SK-MEL-5 (cell line): ENCODE measurements around a stretch of chr21.

DNA sequence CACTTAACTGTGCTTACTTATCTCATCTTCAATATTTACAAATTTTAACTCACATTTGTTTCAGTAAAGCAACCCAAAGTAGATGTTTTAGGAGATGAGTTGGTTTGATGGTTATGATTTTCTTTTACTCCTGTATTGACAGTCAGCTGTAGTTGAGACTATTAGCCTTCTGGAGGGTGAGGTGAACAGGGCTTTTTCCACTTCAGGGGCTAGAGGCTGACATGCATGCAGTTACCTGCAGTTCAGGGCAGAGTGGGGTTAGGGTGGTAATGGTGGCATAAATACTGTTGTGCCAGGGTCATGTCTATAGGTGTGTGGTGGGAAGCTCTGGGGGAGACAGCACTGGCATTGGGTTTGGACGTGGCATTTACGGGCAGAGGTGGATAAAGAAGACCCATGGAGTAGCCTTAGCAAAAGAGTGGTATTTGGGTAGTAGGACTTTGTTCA, 42.1 kb downstream of the DYRK1A start:
RAMPAGE:
- cytosol, long total RNA, result no peak
- long total RNA, result no peak
- nucleus, long total RNA, result no peak

RAMPAGE:
- cytosol, long total RNA, result no peak
- long total RNA, result no peak
- nucleus, long total RNA, result no peak
Measured at GRCh38 chr21:37443983-37444633, 77.5 kb downstream of the DYRK1A start.

DNA sequence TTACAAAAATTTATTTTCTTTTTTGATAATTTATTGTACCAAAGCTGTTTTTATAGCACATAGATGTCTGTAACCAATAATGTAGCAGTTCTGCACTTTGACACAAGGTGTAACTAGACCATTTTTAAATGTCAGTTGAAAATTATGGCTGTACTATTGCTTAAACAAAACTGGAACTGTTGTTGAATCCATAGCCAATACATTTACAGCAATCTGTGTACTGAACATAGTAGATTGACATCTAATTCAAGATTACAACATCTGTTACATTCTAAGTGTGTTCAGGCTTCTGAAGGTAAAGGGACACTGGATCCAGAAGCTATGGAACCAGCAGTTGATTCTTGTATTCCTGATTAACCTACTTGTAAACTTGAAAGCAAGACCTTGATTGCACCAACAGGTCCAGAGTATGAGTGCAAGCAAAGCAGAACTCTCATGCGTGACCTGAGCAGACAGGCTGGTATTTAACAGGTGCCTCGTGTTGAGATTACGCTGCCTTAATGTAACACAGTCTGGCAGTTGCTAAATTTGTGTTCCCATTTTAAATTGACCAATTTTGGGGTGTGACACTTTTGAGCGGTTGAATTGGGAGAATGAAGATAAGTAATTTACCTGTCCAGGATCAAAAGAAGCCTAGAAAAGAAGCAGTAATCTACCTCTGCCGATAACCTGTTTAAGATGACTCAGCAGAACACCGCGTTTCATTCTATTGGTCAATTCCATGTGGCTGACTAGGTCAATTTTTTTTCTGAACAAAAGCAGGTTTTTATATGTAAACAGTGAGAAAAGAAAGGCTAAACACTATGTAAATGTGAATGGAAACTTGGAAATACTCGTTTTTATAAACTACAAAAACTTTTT, 147.4 kb downstream of the DYRK1A start:
RAMPAGE:
- cytosol, long total RNA, result no peak
- long total RNA, result no peak
- nucleus, long total RNA, result no peak

RAMPAGE:
- cytosol, long total RNA, result no peak
- long total RNA, result no peak
- nucleus, long total RNA, result no peak
Measured at GRCh38 chr21:37555632-37556403, 189.2 kb downstream of the DYRK1A start.

GRCh38 chr21:37565702-37566405, 199.3 kb downstream of the DYRK1A start:
RAMPAGE:
- cytosol, long total RNA, result no peak
- long total RNA, result no peak
- nucleus, long total RNA, result no peak

GRCh38 chr21:37658605-37659587, 257.4 kb downstream of the KCNJ6 start:
RAMPAGE:
- cytosol, long total RNA, result no peak
- long total RNA, result no peak
- nucleus, long total RNA, result no peak

RAMPAGE:
- cytosol, long total RNA, result no peak
- long total RNA, result no peak
- nucleus, long total RNA, result no peak
Measured at GRCh38 chr21:38240949-38241679, 15.7 kb upstream of the KCNJ15 start.

DNA sequence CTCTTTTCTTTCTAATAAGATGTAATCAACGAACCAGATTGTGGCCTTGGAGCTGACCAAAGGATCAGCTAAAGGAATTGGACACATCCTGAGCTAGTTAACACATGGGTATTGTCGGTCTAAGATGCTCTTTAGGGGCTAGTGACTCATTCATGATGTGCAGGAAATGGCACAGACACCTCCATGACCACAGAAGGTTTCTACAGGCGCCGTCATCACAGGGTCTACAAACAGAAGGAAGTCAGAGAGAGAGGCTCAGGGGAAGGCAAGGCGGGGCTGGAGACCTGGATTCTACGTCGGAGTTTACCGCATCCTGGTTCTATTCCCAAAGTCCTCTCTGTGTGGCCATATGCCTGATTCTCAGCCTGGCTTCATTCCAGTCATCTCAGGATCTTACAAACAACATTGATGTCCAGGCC, 11.9 kb upstream of the KCNJ15 start:
RAMPAGE:
- cytosol, long total RNA, result no peak
- long total RNA, result no peak
- nucleus, long total RNA, result no peak

GRCh38 chr21:38323598-38324140, 66.9 kb downstream of the KCNJ15 start:
RAMPAGE:
- cytosol, long total RNA, result no peak
- long total RNA, result no peak
- nucleus, long total RNA, result no peak

DNA sequence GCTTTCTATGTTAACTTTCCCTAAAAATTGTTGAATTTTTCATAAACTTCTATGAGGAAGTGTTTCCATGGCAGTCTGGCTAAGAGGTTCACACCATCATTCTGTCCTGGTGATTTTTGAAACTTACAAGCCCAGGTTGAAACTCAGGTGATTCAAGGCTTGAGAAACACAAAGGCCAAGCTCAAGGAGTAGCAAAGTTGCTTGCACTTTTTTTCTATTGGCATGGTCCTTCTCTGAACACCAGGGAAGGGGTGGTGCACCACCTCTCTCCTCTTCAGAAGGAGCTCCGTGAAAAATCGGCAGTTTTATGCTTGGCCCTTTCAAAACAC, 43.1 kb downstream of the ERG start:
RAMPAGE:
- cytosol, long total RNA, result no peak
- long total RNA, result no peak
- nucleus, long total RNA, result no peak

GRCh38 chr21:38499146-38499712, 952 bp upstream of the ERG start:
RAMPAGE:
- cytosol, long total RNA, result no peak
- long total RNA, result no peak
- nucleus, long total RNA, result no peak

DNA sequence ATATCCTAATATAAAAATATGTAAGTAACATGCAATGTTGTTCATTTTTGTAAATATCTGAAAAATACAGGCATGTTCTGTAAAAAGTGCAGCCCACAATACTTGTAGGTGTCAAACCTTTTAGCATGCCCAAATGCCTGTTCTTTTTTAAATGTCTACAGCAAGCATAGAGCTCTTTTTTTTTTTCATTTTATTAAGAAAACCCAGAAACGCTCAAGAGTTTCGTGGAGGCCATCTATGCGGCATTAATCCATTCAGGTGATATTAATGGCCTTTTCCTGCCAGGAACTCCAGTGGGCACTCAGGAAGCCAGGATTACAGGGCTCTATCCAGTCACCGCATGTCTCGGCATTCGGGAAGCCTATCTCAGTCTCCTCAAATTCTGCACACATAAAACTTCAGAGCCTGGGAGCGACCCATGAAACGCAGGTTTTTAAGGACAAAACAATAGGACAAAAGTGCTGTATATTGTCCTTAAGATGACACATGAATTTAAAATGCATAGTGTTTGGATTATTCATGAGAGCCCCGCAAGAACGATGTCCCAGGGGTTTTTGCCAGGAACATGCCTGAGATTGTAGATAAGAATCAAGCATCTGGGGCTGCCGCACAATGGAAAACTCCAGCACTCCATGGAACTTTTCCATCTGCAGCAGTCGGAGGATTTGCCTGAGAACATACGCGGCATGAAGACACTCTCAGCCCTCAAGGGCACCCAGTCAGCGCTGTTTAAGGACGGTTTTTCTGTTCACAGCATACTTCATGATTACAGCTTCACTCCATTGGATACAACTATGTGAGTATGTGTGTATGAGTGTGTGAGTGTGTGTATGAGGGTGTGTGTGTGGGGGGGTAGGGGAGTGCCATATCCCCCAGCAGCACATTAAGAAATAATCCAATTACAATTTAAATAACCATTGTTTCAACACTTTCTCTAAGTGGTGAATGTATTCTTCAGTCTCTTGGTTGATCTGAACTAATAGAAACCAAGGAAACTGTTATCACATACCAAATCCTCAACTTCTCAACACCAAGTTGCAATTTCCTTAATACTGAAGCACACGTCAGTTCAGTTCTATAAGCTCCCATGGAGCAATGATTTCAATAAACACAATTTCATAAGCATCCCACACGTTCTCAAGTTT, 5.3 kb upstream of the ERG start:
RAMPAGE:
- cytosol, long total RNA, result no peak
- long total RNA, result no peak
- nucleus, long total RNA, result no peak

RAMPAGE:
- cytosol, long total RNA, result no peak
- long total RNA, result no peak
- nucleus, long total RNA, result no peak
Measured at GRCh38 chr21:38661595-38662139, 144.1 kb upstream of the ETS2 start.

DNA sequence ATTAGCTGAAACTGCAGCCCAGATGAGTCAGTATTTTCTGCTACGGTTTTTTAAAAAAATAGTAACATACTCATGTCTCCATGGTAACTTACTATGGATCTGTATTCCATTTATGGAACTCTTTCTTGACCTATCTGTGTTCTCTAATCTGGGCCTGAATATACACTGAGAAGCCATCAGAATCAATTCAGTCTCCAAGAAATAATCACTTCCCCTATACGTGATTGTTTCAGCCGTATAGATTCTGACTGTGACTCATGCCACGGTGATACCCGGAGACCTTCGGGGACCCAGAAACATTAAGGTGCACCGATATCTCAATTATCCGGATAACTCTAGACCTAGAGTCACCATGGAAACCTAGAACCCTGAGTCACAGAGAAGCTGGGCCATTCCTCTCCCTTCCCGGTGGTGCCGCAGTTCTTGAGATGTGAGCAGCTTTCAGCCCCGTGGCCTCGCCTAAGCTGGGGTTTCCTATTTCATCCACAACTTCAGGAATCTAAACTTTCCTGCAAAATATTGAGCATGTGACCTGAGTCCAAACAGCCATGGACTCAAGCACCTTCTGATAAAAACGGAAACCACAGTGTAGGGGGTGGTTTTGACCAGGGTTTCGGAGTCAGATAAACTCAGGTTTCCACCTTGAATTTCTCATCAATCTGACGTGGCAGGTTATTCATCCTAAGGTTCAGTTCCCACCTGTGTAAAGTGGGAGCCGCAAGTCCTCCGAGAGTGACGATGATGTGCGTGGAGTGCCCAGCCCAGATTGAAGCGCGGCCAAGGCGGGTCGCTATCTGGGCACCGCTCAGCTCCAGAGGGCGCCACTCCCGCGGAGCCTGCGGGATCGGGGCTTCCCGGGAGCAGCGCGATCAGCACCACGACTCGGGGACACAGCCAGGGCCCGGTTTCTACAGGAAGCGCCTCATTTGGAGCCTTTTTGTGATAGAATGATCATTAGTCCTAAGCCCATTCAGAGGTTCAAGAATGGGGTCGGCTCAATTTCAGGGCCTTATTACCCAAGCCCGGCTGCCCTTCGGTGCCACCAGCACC, 1.0 kb upstream of the ETS2 start:
RAMPAGE:
- cytosol, long total RNA, result no peak
- long total RNA, result no peak
- nucleus, long total RNA, result no peak

RAMPAGE:
- cytosol, long total RNA, result no peak
- long total RNA, result no peak
- nucleus, long total RNA, result no peak
Measured at GRCh38 chr21:38820287-38821201, 14.8 kb downstream of the ETS2 start.

DNA sequence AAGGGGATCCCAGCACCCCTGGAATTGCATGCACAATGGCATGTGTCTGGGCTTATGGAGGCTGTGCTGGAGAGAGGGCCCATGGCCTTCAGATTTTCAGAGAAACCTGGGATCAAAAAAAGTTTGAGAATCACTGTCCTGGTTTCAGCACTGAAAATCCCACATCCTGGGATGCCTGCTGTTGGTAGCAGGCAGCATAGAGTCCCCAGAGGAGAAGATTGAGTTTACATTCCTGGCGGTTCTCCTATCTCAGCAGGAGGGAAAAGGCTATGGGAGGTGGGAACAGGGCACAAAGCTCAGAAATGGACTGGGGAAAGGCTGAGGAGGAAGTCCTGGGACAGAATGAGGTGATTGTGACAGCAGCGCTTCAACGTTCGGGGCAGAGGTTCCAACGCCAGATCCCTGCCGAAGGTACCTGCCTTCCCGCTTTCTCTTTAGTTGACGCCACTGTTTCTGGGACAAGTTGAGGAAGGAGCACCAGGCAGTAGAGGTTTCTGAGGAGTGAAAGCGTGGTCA, 103.4 kb downstream of the ETS2 start:
RAMPAGE:
- cytosol, long total RNA, result no peak
- long total RNA, result no peak
- nucleus, long total RNA, result no peak

RAMPAGE:
- cytosol, long total RNA, result no peak
- long total RNA, result no peak
- nucleus, long total RNA, result no peak
Measured at GRCh38 chr21:38989625-38990349, 184.1 kb downstream of the ETS2 start.

DNA sequence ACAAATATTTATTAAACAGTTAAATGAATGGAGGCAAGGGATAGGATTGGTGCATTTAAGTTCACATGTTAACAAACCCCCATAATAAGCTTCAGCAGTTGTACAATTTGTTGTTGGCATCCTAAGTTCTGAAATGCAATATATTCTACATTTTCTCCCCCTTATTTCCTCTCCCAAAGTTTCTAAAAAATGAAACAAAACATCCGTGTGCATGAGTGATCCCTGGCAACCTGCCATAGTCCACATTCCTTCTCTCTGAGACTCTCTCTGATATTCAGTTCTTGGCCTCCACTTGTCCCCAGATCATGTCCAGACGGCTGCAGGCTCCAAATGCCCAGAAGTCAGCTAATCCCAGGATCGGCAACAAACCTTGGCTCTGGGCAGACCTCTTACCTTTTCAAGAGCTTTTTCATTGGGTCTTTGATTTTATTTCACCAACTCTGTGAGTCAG, 187.8 kb downstream of the ETS2 start:
RAMPAGE:
- cytosol, long total RNA, result no peak
- long total RNA, result no peak
- nucleus, long total RNA, result no peak

RAMPAGE:
- cytosol, long total RNA, result no peak
- long total RNA, result no peak
- nucleus, long total RNA, result no peak
Measured at GRCh38 chr21:39005997-39006577, 177.2 kb downstream of the PSMG1 start.

DNA sequence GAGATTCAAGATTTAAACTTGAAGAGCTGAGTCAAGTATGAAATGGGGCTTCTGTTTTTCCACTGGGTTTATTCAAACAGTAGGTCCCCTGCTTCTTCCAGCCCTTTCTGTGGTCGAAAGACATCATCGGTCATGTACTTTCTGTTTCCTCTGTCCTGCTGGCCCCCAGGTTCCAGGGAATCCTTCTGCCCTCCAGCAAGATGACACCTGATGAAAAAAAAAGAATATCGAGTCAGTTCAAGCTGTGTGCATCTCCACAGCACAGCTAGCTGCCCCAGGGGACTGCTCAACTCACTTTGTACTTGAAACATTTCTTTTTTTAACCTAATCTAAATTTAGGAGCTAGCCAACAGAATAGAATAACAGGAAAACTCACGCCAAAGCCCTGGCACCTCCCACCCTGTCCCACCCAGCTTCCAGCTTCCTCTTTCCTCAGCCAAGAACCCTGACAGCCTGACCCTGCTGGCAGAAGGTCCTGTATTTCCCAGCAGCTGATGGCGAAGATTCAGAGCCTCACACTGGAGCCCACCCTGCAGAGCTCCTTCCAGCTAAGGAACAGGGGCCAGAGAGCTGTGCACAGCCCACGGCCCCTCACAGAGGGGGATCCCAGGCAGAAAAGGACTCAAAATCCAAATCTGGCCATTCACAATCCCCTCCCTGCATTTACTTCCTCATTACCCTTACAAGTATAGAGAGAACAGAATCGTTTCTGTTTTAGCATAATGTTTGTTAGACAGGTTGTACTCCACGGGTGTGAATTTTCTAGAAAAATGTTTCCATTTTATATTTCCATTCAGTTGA, 176.5 kb downstream of the PSMG1 start:
RAMPAGE:
- cytosol, long total RNA, result no peak
- long total RNA, result no peak
- nucleus, long total RNA, result no peak